Mesenchymal stem cell of the bone marrow (primary cell): ENCODE measurements around a stretch of chr18.

DNA sequence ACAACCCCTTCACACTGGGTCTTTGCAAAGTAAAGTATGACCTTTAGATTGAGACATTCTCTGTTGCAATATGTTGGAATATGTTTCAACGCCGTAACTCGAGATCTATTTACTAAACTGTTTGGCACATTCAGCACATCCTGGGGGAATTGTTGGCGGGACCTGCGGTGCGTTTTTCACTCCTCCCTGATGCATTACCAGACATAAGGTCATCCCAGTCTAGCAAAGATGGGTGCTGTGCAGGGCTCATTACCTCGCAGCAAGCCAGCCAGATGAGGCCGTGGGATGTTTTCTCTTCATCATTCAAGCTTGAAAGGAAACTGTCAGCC, 290.5 kb upstream of the SLC14A2 start:
- CAGE, long polyA plus RNA, result no peak

GRCh38 chr18:45688803-45689333, 35.1 kb upstream of the SLC14A1 start:
- CAGE, long polyA plus RNA, result no peak

DNA sequence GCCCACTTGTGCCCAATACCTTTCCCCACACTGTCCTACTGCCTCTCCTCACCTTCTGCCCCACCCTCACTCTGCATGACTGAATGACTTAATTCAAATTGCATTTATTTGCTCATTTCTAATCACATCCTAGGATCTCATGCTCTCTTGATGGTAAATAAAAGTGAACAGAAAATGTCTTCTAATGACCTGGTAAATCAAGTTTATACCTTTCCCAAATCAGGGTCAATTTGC, 22.9 kb upstream of the SIGLEC15 start:
- CAGE, long polyA plus RNA, result no peak

DNA sequence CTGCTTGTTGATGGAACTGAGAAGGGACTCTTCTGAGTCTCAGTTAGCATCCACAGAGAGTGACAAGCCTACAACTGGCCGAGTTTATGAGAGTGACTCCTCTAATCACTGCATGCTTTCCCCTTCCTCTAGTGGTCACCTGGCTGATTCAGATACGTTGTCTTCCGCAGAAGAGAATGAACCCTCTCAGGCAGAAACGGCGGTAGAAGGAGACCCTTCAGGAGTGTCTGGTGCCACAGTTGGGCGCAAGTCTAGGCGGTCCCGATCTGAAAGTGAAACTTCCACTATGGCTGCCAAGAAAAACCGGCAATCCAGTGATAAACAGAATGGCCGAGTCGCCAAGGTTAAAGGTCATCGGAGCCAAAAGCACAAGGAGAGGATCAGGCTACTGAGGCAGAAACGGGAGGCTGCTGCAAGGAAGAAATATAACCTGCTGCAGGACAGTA, 42.2 kb downstream of the C18orf25 start:
- CAGE, long polyA plus RNA, result no peak

- CAGE, long polyA plus RNA, result no peak
These were observed 76.5 kb downstream of the C18orf25 start for GRCh38 chr18:46250211-46250846.

DNA sequence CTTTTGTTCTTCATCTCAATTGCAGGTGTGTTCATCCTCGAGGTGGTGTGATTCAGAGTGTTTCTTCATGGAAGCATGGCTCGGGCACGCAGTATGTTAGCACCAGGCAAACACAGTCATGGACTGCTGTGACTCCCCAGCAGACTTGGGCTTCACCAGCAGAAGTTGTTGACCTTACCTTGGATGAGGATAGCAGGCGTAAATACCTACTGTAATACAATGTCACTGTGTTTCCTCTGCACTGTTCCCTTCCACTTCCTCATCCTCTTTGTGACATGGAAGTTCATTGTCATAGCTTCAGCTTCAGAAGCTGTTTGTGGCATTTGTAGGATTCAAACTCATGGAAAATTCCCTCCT, 70.9 kb upstream of the RNF165 start:
- CAGE, long polyA plus RNA, result no peak

DNA sequence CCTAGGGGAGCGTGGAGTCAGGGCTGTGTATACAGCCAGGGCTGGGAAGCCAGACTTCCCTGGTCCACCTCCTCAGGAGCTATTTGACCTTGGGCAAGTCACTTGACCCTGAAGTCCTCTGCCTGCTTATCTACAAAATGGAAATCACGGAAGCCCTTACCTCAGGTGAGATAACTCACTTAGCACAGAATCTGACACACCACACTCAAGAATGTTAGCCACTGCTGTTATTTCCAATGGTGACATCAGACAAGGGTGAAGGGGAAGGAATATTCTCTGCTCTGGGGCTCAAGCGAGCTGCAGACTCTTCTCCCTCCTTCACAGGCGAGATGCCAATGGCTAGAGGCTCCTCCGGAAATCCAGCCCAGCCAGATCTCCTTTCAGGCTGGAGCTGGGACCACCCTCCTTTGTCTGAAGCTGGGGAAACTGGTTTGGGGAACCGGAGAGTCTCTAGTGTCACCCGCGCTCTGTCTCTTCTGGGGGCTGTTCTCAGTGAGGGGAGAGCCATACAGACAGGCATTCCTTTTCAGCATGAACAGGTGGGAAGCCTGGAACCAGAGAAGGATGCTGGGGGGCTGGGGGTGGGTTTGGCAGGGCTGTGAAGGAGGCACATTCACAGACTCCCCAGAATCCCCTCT, 40.0 kb upstream of the RNF165 start:
- CAGE, long polyA plus RNA, result no peak

DNA sequence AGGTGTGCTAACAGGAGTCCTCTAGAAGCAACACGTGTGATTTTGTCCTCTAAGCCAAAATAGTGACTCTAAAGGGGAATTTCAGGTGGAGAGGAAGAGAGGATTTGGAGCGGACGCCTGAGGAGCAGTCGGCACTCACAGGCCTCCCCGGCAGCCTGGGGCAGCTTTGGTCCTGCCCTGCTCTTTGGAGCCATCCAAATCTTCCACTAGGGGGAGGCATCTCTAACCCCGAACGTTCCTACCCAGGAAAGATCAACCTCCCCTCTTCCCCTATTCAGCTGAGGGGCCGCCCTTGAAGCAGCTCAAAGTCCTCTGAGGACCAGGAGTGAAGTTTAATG, 1.1 kb upstream of the LOXHD1 start:
- CAGE, long polyA plus RNA, result no peak

DNA sequence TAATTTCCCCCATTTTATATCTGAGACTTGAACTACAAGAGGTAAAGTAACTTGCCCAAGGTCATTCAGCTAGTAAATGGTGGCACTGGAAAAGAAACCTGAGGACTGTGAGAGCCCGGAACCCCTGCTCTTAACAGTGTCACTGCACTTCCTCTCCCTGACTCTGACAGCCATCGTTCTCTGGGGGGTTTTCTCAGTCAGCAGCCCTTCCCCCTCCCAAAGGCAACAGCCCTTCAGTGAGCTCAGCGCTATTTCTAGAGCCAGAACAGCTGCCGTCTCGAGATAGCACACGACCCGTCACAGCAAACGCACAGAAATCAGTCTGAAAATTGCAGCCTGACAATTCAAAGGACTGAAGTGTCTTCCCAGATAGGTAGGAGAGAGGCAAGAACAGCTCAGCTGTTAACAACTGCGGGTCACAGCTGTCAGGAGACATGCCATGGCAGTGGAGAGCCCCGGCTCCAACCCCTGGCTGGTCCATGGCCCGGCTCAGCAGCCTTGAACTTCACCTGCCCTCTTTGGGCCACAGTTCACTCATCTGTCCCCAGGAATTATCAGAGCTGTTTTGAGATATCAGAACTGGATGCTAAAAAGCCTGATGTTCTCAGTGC, 45.4 kb downstream of the ST8SIA5 start:
- CAGE, long polyA plus RNA, result no peak

DNA sequence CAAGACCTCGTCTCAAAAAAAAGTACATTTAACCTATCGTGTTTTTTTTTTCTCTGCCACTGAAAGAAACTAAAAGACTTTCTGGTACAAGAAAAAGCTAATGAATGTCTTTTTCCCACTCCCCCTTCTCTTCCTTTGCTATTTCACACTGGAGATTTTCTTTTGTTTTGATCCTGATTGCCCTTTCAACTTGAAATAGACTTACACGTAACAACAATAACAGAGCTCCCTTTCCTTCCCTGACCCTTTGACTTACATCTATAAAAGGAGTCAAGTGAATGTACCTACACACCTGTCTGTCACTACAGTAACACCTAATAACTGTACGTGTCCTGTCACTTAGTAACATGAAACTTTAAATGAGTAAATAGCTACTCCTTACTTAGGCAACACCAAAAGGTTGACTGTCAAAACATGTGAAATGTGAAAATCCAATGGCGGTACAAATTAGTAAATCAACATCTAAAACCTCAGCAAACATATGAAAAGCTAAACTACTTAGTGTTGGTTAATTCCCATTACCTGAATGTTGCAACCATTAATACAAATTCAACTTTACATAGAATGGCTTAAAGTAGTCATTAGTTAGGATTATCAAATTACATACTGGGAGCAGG, 66.5 kb upstream of the ST8SIA5 start:
- CAGE, long polyA plus RNA, result no peak

GRCh38 chr18:47901750-47902281, 28.6 kb downstream of the SMAD2 start:
- CAGE, long polyA plus RNA, result no peak

- CAGE, long polyA plus RNA, result no peak
These were observed 766 bp downstream of the SMAD2 start for GRCh38 chr18:47929658-47930127.

- CAGE, long polyA plus RNA, result no peak
These were observed 37.6 kb upstream of the SMAD2 start for GRCh38 chr18:47967842-47968597.

DNA sequence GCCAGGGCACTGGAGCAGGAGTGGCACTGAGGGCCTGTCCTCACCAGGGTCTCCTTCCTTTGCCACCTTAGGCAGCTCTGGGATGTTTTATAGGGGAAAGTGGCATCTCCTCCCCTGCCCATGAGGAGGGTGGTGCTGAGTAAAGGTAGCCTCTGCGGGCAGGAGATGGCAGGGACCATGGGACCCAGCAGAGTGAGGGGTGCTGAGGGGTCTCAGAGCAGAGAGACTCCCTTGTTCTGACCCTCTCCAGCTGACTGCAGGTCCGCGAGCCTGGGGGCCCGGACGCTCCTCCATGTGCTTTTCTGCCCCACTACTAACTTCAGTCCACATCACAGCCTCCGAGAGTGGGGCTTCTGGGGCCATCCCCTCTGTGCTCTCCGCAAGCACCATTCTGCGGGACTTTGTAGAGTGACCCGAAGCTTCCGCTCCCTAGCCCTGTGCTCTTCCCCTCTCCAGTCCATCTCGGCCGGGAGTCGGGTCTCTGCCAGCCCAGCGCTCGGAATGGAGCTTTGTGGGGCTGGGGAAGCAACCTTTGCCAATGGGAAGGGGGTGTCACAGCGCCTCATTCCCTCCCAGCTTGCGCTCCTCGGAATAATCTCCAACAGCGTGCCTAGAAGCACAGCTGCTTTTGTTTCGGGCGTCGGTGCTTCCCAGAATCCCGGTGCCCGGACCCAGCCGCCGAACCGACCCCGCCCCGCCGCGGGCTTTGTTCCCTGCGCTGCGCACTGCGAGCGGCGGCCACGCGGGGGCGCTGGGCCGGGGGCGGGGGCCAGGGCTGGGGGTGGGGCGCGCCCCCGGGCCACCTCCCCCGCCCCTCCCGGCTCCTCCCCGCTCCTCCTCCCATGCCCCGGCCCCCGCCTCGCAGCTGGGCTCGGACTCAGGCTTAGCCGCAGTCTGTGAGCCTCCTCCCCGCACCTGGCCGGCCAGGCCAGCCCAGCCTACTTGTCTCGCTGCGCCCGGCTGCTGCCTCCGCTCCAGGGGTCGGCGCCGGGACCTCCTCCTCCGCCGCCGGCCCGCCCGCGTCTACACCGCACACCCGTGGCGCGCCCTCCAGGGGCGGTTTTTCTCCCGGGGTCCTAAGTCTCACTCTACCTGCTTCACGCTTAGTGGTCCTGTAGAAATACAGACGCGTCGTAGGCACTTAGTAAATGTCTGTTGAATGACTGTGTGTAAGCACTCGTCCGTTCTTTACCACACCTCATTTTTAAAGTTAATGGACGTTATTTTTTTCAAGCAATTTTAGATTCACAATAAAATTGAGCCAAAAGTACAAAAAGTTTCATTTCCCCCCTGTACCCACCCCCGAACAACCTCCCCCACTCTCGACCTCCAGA, 77.6 kb upstream of the SMAD2 start:
- CAGE, long polyA plus RNA, result no peak

- CAGE, long polyA plus RNA, result no peak
These were observed 155.3 kb upstream of the SMAD2 start for GRCh38 chr18:48085595-48086310.

- CAGE, long polyA plus RNA, result no peak
These were observed 231.6 kb upstream of the SMAD2 start for GRCh38 chr18:48161998-48162516.

DNA sequence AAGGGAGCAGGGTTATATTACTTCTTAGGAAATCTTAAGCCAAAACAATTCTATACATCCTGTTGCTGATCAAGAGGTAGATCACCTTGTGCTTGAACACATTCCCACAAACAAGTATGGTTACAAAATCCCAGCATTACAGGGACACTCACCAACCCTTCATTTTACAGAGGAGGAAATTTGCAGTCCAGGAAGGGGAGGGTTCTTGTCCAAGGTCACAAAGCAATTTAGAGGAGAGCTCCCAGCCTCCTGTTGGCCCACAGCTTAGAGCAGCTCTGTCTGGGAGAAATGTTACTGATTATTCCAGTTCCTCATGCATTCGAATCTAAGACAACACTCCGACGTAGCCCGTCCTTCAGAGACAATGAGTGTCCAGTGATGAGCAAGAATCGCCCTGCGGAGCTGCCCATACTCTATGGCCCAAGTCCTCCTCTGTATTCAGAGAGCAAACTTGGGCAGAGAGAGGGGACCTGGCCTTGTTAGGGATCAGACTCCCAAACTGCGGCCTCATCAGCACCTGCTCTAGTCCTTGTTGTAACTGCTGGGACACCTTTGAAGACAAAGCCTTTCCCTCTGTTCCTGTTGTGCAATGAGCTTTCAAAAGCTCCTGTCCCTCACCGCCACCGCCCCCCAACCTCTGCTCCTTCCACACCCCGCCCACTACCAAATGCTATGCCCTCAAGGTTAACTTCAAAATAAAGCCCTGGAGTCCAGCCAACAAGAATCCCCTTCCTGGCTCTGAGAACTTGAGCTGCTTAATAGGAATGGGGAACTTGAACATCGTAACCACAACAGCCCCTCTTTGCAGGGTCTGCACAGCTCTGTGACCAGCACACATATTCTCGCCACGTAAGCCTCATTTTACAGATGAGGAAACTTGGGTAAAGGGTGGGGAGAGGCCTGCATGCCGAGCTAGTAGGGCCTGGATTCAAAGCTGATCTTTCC, 234.8 kb upstream of the SMAD2 start:
- CAGE, long polyA plus RNA, result no peak

DNA sequence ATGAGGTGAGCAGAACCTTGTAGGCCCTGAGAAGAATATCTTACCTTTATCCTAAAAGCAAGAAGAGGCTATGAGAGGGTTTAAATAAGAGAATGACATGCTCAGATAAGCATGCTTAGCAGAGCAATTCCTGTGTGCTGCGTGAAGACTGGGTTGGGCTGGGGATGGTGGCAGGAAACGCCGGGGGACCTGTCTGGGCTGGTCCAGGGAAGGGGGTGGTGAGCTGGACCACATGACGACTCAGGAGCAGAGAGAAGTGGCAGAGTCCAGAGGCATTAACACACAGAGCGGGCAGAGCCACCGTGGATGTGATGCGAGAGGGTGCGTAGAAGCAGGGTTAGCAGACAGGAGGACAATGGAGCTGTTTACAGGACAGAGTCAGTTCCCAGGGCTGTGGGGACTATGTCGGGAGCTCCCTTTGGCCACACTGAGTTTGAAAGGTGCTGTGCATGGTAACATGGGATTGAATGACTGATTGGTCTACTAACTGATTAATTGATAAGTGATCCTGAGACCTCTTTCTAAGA, 84.5 kb downstream of the ZBTB7C start:
- CAGE, long polyA plus RNA, result no peak

- CAGE, long polyA plus RNA, result no peak
These were observed 7.5 kb downstream of the CTIF start for GRCh38 chr18:48546078-48546883.

DNA sequence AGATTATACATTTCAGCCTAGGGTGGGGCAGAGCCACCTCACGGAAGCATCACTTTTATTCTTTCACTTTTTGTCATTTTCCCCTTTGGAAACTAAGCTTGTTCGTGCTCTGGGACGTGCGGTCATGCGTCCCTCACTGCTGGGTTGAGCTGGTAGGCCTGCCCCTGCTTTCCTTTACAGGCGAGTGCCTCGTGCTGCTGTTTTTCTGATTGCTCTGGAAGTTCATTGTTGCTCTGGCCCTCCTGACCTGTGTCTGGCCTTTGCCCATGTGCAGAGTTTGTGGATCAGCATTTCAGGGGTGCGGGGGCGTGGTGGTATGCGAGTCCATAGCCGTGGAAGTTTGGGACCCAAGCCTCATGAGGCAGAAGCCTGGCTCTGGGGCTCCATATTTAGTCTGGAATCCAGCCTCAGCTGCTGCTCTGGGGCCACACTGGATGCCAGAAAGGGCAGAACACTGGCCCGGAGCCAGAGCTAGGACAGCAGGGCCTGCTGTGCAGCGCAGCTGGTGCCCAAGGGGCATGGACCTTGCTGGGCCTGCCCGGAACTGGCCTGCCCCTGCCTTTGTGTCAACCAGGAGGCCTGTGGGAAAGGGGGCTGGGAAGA, 51.1 kb downstream of the CTIF start:
- CAGE, long polyA plus RNA, result no peak